Mesangial cell (primary cell): ENCODE results near the gene LACTBL1.

- RAMPAGE, long total RNA, result no peak
These were observed 59.2 kb downstream of the LACTBL1 start for GRCh38 chr1:22913297-22914058.

- RAMPAGE, long total RNA, result no peak
These were observed 19.6 kb downstream of the LACTBL1 start for GRCh38 chr1:22953048-22953470.

- RAMPAGE, long total RNA, result no peak
These were observed at the start of gene LACTBL1 for GRCh38 chr1:22972625-22973268. TSS of gene LACTBL1 (minus strand) at chr1:22972866.

DNA sequence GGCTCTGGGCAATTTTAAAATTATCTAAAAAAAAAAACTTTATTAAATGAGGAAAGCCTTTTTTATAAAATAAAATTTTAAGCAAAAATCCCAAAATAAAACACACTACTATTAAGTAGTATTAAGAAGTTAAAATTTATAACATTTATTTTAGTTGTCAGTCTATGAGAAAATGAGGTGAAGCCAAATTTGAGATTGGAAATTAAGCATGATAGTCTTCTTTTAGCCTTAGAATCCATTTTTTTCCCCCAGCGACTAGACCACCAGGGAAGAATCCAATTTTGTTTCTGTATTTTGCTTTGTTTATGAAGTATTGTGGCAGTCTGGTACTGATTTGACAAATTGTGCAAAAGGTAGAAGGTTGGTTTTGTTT is 7.8 kb downstream of the KDM1A start:
- RAMPAGE, long total RNA, result no peak

DNA sequence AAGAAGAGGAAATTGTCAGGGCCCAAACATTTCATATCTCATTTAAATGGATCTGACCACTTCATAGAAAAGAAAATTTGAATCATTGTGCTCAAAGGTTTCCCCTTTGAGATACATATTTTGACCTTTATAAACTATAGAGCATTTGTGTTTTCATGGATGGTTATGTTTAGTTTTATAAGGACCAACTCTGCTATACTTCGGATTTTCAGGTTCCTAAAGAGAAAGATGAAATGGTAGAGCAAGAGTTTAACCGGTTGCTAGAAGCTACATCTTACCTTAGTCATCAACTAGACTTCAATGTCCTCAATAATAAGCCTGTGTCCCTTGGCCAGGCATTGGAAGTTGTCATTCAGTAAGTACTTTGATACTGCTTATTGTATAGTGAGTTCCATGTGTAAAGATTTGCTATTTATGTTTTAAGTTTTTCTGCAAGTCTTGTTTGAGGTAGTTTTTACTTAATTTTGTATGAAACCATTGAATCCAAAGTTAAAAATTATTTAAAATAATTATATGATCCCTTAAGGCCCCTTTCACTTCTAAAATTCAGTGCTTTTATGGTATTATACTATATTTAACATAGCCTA is 49.2 kb downstream of the KDM1A start:
- RAMPAGE, long total RNA, result no peak

DNA sequence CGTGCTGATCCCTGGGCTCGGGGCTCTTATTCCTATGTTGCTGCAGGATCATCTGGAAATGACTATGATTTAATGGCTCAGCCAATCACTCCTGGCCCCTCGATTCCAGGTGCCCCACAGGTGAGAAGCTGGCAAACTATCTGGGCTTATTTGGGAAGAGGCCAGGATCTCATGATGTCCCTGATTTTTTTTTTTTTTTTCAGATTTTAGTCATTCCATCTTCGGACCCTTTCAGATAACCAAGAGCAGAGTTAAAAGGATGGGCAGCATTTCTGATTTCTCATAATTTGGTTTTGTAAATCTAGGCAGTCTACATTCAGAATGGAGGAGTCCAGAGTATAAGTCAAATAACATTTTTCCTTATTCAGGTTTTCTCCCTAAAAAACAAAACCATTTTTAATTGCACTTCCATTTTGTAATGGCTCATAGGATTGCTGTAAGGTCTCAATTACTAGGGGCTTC is 63.0 kb downstream of the KDM1A start:
- RAMPAGE, long total RNA, result no peak

DNA sequence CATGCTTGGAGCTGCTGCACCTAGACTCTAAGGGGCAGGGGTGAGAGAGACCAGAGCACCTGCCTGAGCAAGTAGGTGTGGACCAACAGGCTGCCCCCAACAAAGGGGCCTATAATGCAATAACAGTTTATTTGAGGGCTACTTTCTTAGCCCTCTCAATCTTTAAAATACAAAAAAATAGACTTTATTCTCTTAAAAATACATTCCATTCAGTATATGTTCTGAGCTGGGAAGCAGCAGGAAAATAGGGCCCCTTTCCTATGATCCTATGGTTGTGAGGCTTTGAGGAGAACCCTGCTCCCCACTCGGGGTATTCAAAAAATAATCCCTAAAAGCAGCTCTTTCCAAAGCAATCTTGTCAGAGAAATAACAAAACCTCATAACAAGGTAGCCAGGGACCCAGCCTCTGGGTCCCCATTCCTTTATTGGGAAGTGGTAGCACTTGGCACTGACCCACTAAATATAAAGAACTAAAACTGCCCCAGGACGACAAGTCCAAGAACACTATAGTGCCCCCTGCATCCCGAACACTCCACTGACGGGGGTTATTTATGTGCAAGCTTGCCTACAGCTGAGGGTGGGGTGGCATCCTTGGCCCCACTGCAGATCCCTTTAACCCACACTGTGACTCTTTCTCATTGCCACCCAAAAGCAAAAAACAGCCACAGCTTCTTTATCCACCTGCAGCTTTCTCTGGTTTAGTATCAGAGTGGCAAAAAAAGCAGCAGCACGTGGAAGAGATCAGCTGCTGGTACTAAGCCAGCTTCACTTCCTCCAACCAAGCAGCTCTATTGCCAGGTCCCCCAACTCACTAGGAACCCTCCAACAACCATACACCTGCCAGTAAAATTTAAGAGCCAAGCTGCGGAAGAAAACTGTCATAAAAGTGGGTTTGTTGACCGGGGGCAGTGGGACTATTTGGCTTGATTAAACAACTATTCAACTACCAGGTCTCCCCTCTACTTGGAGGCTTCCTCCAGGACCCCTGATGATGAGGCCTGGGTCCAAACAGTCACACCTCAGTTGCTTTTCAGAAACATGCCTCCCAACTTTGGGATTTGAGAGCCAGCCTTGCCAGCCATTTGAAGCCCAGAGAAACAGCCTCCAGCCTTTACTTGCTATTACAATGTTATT is 66.2 kb downstream of the KDM1A start:
- RAMPAGE, long total RNA, result no peak

DNA sequence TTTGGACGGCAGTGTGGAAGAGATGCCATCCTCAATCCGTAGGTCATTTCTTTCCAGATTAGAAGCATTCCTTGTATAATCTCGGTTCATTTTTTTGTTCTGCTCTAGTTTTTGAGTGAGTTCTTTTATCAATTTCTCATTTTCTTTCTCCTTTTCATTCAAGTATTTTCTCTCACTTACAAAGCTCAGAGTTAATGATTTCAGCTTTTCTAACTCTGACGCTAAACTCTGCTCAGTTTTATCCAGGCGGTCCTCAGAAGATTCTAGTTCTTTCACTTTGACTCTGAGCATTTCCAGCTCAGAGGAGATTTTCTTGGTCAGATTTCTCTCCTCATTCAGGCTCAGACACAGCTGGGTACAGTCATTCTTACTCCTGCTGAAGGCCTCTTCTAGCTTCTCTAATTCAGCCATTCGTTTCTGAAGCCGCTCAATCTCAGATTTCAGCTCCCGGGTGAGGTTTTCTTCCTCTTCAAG is 74.3 kb downstream of the KDM1A start:
- RAMPAGE, long total RNA, result no peak

DNA sequence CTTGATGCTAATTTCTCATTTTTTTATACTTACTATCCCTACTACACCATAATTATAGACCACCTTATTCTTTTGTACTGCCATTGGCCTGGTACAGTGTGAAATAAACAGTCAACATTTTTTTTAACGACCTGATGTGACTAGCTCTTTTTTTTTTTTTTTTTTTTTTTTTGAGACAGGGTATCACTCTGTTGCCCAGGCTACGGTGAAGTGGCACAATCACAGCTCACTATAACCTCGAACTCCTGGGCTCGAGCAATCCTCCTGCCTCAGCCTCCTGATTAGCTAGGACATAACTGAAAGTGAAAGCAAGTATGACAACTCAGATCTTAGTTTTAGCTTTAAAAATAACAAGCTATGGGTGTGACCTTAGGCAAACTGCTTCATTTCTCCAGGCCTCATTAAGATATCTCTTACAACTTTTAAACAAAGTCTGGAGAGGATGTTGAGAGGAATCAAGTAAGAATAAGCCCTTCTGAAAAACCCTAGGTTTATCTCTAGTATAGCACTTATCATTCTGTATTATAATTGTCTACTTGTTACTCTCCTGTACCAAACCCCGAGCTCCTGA is 98.1 kb downstream of the HTR1D start:
- RAMPAGE, long total RNA, result no peak

DNA sequence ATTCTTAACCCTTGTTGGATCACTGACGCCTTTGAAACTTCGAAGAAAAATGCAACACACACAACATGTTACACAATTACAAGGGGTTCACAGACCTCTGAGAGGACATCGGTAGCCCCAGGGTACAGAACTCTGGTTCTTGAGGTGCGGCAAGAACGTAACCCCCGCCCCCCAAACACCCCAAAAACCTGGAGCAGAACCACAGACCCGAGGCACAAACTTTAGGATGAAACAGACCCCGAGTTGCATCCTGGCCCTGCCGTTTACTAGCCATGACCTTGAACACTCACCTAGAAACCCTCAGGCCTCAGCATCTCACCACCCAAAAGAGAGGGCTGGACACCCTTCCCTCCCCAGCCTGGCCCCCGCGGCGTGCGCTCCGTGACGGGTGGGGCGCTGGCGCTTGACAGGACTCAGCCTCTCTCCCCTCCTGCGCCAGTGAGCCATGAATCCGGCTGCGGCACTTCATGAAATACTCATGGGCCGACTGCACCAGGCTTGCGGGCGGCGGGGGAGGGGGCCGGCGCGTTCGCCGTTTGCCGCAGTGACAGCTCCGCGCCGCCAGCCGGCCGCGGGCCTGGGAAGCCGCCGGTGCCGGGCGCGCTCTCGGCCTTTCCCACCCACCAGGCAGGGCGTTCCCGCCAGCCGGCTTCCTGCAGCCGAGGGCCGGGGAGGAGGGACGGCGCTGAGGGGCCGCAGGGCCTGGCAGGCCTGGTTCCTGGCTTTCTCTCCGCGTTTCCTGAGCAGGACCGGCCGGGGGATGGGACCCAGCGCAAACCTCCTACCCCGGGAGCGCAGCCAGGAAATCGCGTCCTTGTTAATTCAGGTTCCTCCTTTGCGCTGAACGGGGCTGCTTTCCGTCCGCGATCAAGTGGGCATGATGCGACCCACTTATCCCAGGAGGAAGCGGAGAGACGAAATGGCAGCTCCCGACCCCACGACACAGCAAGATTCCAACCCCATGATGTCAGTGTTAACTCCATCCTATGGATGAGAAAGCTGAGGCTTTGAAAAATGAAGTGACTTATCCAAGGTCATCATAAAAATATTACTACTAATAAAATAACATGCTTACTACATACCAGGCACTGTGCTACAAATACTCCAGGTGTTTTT is 39.7 kb downstream of the HTR1D start:
- RAMPAGE, long total RNA, result no peak

- RAMPAGE, long total RNA, result no peak
These were observed 60.4 kb downstream of the HNRNPR start for GRCh38 chr1:23283811-23284010.

- RAMPAGE, long total RNA, result no peak
These were observed 30.7 kb downstream of the HNRNPR start for GRCh38 chr1:23313408-23313819.

DNA sequence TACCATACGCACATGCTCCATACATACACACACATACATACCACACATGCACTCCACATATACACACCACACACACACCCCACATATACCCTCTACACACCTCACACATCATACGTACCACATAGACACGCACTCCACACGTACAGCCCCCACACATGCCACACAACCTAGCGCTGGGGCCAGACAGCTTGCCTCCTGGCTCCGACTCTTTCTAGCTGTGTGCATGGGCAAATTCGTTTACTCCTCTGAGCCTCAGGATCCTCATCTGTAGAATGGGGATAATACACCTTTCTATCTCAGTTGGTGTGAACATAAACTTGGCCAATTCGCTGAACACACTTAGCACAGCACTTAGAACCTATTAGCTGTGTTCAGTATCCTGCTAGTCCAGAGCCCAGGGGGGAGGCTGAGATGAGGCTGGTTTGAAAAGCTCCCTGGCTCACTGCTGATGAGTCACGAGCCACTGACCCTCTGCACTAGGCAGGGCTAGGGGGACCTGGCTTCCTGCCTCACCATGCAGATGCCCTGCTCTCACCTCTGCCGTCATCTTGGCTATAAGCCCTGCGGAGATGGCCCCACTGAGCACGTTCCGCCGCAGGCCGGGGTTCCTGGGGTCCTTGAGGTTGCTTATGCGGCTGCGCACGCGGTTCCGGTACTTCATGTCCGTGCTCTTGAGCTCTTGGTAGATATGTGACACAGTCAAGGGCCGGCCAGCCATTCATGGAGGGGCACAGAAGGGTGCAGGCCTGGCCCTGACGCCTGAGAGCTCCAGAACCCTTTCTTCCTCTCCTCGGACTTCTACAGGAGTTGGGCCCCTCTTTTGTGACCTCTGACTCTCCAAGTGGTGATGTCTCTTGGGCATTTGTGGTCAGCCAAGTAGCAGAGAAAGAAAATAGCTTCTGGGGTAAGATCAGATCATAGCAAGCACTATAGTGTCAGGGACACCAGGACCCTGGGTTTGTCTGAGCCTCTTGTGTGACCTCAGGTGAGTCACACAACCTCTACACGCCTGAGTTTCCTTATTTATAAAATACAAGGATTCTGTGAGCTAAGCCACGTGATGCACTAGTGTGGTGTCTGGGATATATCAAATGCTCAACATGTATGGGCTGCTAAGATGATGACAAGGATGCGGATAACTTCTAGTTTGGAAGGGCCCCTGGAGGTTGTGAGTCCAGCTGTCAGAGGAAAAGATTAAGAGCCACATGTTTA is 24.1 kb upstream of the ZNF436 start:
- RAMPAGE, long total RNA, result no peak

DNA sequence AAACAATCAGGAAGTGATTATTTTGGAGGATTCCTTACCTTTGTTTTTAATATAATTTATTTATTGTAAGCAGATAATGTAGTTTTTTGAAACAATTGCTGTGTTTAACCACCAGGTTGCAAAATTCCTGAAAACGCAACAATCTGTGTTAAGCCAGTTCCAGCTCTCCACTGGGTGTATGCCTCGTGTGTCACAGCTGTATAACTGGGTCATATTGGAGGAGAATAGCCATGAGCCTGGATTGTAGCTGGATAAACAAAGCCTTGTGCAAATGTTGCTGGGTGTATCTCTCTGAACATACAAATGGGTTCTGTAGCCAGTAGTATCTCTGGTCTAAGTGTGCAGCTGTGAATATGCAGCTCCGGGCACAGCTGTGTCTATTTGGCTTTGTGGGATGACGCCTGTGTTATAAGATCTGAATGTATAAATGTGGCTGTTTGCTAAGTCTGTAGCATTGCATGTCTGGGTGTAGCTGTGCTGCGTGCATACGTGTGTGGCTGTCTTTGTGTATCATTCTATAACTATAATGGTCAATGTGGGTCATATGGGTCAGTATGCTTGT is 2.8 kb downstream of the TCEA3 start:
- RAMPAGE, long total RNA, result no peak

- RAMPAGE, long total RNA, result no peak
These were observed 10.8 kb downstream of the ASAP3 start for GRCh38 chr1:23472858-23473831.

GRCh38 chr1:23577076-23577938 is 18.0 kb upstream of the ID3 start:
- RAMPAGE, long total RNA, result no peak

DNA sequence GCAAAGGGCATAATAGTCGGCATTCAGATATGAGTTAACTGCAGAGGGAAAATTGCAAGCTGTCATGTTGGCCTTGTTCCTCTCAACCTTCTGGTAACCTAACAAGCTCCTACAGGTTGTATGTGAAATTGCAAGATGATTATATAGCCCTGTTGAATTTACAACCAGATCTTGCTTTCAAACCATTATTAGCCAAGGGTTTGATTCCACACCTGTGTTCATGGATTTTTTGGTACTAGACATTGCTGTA is 2.3 kb downstream of the ELOA start:
- RAMPAGE, long total RNA, result no peak

DNA sequence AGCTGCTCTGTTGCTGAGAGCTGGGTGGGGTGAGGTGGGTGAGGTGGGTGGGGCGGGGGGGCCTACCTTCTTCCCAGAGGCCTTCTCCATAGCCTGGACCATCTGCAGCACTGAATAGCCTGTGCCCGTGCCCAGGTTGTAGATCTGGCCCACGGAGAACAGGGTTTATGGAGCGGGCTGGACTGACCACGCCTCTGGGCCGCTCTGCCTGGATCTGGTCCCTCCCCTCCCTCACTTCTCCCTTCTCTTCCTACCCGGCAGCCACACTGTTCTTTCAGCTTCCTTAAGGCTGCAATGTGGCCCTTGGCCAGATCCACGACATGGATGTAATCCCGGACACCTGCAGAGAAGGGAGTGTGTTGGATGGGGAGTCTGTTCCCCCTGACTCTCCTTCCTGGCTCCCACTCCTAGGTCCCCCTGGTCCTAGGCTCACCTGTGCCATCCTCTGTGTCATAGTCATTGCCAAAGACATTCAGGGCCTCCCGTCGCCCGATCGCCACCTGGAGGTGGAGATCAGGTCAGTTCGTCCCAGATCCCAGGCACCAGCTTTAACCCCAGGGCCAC is 4.0 kb downstream of the GALE start:
- RAMPAGE, long total RNA, result no peak

- RAMPAGE, long total RNA, result no peak
These were observed 503 bp downstream of the HMGCL start for GRCh38 chr1:23824529-23825323.

GRCh38 chr1:23957943-23958694 is 1.5 kb upstream of the PNRC2 start:
- RAMPAGE, long total RNA, result no peak